Measurements from ENCODE around the gene CYCS.

GRCh38 chr7:23696910-23697465 lies 13.0 kb upstream of the STK31 start:
- RAMPAGE, long total RNA, result no peak
- RRBS, result no CpG with 5 or more reads among the region's 7 CpGs

GRCh38 chr7:24152266-24152656 lies 131.7 kb upstream of the NPY start:
- RAMPAGE, long total RNA, result no peak
- RRBS, result no CpG with 5 or more reads among the region's 1 CpG

DNA sequence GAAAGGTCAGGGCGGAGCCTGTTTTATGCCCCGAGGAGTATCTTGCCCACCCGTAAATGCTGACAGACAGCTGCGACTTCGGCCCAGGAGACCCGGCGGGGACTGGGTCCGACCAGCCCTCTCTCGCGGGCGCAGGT lies 447 bp upstream of the PALS2 start:
- RAMPAGE, long total RNA, result no peak
- RRBS, result under 1% methylated on average over 6 of the region's 11 CpGs

- RAMPAGE, long total RNA, result no peak
- RRBS, result 1% methylated on average over 36 of the region's 99 CpGs
Measured at GRCh38 chr7:24573573-24574432, 551 bp downstream of the PALS2 start.

GRCh38 chr7:24596770-24597946 lies 23.9 kb downstream of the PALS2 start:
- RAMPAGE, long total RNA, result no peak
- RRBS, result no CpG with 5 or more reads among the region's 5 CpGs

DNA sequence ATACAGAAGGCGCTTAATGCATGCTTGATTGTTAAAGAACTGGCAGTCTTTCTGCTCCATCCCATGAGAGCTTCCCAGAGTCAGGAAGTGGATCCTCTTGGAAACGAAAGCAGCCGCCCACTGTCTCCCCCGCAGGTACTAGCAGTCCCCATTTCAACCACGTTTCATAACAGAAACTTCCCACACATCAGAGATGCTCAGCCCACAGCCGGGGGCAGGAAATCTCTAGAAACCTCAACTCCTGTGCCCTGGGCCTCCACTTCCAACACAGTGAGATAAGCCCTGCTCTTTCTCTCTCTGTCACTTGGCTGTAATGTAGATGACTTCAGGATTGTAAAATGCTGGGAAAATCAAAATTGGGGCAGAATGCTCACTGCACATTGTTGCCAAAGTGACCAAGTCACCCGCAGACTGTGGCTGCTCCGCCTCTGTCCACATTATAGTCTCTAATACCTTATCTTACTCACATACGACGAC lies 28.6 kb downstream of the GSDME start:
- RAMPAGE, long total RNA, result no peak
- RRBS, result no CpG with 5 or more reads among the region's 10 CpGs

DNA sequence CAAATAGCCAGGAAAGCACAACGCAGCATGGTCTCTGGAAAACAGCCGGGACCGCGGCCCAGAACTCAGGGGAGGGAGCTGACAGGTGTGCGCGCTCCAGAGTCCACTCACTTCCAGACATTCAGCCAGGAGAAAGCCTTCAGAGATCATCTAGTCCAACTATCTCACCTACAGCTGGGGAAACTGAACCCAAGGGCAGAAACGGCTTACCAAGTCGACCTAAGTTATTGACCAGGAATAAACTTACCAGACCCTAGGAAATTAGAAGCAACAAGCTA lies 16.4 kb downstream of the GSDME start:
- RAMPAGE, long total RNA, result no peak
- RRBS, result no CpG with 5 or more reads among the region's 8 CpGs

DNA sequence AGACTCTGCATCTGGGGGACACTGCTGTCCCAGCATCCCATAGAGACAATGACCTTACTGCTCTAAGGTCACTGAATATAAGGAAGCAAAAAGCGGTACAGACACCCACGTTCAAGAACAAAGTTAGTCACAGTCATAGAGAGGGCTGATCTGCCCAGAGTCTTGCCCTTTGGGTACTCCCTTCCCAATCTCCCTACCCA lies 76.3 kb upstream of the GSDME start:
- RAMPAGE, long total RNA, result no peak
- RRBS, result no CpG with 5 or more reads among the region's 2 CpGs

DNA sequence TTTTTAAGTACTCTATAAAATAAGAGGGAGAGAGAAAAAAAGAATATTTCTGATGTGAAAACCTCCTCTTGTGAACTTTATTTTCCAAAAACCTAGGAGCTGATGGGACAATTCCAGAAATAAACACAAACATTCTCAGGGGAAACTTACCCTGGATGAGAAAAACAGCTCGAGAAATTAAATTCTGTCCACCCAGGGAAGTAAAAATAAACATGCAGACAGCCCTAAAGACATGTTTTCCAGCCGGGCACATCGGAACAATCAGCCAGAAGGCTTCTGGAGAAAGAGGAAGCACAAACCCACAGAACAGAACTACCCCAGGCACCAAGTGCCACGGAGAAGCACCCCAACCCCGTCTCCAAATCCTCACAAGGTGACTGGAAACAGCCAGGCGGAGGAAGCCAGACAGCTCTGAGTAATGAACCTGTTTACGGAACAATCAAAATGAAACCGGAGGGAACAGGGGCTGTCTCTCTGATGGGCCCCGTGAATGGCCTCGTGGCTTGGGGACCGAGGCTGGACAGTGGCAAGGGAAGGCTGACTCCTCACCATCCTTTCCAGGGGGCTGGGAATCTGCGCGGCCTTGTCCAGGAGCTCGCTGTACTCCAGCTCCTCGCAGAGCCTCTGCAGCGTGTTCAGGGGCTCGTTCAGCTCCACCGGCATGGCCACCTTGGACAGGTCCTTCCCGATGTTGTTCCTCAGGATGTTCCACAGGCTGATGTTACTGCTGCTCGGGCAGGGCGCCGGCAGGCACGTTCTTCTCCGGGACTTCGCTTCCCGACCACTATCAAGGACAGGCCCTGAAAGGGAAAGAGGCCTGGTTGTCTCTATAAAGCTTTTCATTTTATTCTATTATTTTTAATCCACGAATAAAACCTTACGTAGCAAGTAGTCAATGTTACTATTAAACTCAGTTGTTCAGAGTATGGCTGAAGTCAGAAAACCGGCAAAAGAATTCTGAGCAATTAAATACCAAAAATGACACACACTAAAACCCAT lies 77.0 kb upstream of the GSDME start:
- RAMPAGE, long total RNA, result no peak
- RRBS, result 89% methylated on average over 5 of the region's 29 CpGs

GRCh38 chr7:25124959-25125986 lies at the start of gene CYCS:
Gene CYCS (minus strand): TSS chr7:25125260.
- RAMPAGE, long total RNA, result start-site peak on the minus strand at chr7:25125259-25125316, 2,456 and 2,383 reads in 2 replicates
- RRBS, result no CpG with 5 or more reads among the region's 83 CpGs

DNA sequence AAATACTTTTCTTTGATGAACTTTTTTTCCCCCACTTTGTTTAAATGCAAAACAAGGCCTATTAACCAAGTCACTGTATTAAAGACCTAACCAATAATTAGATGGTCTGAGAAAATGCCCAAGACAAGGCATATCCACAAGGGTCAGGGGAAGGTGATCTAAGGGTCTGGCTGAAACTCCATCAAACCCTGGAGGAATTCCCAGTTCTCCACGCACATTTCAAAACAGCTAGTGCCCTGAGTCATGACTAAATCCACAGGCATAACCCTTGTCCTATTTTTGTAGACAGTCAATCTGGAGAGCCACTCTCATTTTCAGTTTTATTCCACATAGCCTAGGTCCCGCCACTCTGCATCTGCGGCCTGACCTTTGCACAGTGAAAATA lies 201.3 kb upstream of the NPVF start:
- RAMPAGE, long total RNA, result no peak
- RRBS, result no CpG with 5 or more reads among the region's 3 CpGs

DNA sequence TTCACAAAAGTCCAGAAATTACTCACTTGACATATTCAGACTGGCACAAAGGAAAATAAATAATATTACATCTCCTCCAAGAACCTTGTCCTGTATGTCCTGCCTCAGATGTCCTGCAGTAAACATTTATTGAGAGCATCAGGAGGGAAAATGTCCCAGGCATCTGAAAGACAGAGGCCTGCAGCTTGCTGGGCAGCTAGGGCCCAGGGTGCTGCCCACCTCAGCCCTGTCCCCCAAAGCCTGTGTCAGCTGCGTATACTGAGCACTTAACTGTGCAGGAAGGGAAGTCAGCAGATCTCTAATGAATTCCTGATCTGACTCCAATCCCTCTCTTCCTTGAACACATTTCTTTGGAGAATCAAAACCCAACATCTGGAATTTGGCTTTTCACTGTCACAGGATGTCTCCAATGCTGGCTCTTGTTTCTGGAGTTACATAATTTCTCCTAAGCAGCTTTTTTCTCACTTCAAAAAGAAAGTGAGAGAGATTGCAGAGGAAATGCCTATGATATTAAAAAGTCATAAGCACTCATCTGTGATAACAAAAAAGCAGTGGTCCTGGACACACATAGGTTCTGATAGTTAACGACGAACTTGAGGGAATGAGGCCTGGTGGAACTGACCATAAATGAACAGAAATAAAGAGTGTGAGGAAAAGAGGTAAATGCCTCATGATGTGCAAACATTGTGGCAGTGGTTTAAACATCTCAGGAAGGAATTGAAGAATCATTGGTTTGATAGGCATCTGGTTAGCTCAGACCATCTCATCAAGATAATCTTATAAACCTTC lies 364.6 kb upstream of the NFE2L3 start:
- RAMPAGE, long total RNA, result no peak
- RRBS, result no CpG with 5 or more reads among the region's 3 CpGs

DNA sequence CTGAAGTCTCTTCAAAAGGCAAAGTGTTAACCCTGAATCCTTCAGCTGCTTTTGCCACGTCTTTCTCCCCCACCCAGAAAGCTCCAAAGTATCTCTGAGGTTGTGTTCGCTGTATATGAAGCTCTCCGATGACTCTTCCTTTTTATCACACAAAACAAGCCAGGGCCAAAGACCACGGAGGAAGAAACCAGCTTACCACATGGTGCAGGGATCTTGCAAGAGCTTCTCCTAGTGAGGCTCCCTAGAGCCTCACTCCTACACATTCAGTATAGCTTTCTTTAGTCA lies 254.6 kb upstream of the NFE2L3 start:
- RAMPAGE, long total RNA, result no peak
- RRBS, result no CpG with 5 or more reads among the region's 4 CpGs

DNA sequence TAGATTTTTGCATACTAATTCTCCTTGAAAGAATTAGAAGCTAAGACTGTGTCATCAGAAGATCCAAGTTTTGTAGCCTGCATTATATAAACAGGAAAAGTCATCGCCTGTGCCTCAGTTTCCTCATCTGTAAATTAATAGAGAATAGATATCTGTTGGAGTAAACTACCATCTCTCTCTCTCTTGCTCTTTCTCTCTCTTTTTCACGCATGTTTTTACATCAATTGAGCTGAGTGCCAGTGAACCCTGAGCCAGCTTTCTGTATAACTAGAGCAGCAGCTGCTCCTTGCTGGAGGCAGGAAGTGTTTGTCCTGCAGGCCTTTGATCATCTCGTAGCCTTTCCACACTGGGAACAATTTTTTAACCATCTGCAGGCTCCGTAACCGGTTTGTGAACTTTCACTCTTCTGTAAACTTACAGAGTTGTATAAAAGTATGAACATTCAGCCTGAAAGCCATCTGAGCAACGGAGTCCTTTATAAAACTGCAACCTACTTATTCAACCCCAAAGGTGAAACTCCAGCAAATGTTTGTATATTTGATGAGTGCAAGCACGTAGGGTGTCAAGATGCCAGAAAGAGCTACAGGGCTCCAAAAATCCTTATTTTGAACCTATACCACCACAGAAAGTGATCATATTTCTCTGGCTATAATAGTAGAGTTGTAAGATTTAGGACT lies 162.9 kb upstream of the NFE2L3 start:
- RAMPAGE, long total RNA, result no peak
- RRBS, result no CpG with 5 or more reads among the region's 7 CpGs

DNA sequence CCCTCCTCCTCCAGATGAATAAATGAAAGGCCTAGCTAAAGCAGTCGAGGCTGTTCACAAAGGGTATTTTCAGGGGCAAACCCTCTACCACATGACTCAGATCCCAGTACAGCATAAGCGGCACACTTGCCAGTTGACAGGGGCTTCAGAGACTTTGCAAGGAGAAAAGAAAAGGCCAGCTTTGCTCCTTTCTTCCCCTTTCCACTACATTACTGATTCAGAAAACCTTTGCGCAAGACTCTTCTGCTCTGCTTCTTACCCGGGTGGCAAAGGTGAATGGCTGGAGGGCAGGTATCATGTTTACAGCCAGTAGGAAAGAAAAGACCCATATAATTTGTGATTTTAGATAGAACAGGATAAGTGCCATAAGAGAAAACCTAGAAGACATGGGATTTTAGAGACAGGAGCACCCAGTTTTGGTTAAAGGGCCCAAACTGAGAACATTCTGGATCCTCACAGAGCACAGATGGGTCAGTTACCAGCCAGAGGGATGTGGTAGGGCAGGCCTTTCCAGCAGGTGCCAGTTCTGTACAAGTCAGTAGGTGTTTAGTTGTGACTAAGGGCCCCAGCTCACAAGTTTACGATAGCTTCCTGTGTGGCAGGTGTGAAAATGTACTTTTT lies 15.0 kb downstream of the NFE2L3 start:
- RAMPAGE, long total RNA, result no peak
- RRBS, result no CpG with 5 or more reads among the region's 5 CpGs

DNA sequence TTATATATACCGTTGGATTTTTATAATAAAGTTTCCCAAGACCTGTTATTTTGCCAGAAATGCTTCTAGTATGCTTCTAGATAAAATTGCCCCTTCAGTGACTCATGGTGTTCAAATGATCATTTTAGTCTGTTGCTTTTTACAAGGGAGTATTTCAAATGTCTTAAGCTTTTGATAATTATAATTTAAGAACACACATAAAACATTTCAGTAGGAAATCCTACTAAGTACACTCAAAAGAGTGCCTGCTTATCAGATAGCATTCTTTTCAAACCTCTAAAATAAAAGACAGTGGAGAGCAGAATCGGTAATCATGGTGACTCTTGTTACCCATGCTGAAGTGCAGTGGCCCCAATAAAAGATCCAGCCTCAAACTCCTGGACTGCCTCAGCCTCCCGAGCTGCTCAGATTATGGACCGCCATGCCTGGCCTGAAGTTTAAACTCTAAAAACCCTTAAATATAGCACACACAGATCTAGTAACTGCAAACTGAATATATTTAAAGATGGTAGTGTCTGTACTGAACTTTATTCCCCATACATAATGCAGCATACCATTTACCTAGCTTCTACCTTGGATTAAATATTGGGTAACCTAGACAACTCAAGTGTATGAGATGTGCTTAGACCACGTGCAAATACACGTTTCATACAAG lies 13.3 kb downstream of the HNRNPA2B1 start:
- RAMPAGE, long total RNA, result no peak
- RRBS, result no CpG with 5 or more reads among the region's 6 CpGs

- RAMPAGE, long total RNA, result no peak
- RRBS, result no CpG with 5 or more reads among the region's 9 CpGs
Measured at GRCh38 chr7:26196293-26197288, 4.0 kb downstream of the HNRNPA2B1 start.

DNA sequence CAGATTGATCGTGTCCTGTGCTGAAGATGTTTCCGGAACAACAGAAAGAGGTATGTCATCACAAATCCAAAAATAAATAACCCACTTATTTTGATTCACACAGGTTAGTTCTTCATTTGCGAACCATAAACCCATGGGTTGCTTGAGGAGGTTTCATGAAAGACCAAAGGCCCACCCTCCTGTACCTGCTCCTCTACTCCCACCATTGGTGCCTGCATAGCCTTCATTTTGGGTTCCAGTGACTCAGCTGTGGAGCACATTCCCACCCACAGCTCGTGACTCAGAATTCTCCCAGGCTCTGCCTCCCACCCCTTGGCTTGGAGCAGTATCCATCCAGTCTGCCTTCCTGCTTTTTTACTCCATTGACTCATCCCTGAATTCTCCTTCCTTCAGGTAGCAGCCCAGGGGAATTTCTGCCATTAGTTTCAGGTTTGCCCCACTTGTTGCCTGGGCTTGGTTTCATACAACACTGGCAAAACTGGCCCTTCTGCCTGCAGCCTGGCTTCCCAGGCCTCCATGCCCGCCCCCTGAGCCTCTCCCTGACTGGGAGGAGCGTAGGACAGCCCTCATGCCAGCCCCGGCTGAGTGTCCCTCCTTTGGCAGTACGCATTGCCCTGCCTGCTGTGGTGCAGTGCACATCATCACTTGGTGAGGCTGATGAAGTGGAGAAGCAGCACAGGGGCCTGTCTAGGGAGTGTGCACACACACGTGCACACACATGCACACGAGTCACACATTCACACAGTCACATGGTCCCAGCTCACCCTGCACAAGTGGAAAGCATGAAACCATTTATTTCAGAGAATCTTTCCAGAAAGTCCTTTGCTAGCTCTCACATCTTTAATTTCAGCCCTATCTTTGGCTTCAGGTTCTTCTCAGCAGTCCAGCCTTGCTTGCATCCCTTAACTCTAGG lies 55.0 kb downstream of the SNX10 start:
- RAMPAGE, long total RNA, result no peak
- RRBS, result no CpG with 5 or more reads among the region's 10 CpGs

- RAMPAGE, long total RNA, result no peak
- RRBS, result no CpG with 5 or more reads among the region's 3 CpGs
Measured at GRCh38 chr7:26360680-26361101, 69.0 kb downstream of the SNX10 start.

DNA sequence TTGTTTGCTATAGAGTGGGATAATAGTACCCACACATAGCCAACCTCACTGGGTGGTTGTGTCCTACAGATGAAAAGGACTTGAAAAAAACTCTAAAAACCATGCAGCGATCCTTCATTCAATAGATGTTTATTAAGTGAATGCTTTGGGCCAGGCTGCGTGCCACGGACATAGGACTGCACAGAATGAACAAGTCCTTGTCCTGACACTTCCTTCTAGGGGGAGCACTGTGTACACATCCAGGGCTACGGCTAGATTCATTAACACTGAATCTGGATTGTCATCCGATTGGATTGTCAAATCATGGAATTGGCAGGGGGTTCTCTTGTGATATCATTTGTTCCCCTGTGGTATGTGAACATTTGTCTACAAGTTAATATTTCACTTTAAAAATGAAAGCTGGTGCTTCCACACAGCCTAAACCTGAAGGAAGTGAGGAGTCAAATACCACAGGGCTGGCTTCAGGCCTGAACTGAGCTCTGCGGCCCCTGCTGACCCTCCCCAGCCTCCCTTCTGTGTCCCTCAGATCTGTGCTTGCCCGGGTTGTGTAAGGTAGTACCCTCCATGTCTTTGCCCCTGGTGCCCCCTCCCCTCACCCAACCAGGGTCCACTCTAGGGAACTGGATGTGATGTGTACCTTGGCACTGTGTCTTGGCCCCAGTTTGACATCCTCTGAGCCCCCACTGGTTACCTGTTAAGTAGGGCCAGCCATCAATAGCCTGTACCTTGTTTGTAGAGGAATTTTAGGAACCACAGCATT lies 75.6 kb downstream of the SNX10 start:
- RAMPAGE, long total RNA, result no peak
- RRBS, result no CpG with 5 or more reads among the region's 7 CpGs

Measured in kidney epithelial cell (primary cell).